Bronchus fibroblast of lung (primary cell): ENCODE measurements around the genes MMP21, C10orf90 and DOCK1.

GRCh38 chr10:124864302-124865208 is 62.9 kb downstream of the ABRAXAS2 start:
- RAMPAGE, long total RNA: no peak

DNA sequence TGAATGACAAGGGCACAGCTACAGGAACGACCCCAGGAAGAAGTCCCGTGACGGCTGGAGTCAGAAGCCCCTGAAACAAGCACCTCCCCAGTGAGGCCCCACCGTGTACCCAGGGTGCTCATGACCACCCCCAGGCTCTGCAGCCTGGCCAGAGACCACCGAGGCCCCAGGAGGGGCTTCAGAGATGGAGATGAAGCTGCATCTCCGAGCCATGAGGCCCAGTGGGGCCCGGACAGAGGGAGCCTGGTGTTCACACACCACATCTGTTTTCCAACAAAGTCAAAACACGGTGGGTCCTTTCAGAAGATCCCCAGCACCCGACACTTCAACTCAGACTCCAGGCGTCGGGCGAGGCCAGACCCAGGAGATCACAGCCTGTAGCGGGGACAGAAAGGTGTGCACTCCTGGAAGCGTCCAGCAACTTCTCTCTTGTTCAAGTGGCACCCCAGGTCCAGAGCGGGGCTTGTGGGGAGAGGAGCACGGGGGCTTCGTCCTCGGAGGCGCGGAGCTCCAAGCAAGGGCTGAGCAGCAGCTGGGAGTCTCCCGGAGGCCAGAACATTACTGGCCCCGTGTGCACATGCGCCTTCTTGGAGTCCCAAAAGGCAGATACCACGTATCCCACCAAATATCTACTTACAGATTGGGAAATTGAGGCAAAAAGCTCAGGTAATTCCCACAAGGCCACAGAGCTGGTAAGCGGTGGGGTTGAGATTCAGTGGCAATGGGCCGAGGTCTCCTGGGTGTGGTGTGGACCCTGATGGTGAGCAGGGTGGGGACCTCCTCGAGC is 31.1 kb downstream of the CTBP2 start:
- RAMPAGE, long total RNA: no peak

- RAMPAGE, long total RNA: no peak
Observed at GRCh38 chr10:125011629-125012704, 15.9 kb downstream of the CTBP2 start.

- RAMPAGE, long total RNA: no peak
Observed at GRCh38 chr10:125092976-125094216, 65.5 kb upstream of the CTBP2 start.

DNA sequence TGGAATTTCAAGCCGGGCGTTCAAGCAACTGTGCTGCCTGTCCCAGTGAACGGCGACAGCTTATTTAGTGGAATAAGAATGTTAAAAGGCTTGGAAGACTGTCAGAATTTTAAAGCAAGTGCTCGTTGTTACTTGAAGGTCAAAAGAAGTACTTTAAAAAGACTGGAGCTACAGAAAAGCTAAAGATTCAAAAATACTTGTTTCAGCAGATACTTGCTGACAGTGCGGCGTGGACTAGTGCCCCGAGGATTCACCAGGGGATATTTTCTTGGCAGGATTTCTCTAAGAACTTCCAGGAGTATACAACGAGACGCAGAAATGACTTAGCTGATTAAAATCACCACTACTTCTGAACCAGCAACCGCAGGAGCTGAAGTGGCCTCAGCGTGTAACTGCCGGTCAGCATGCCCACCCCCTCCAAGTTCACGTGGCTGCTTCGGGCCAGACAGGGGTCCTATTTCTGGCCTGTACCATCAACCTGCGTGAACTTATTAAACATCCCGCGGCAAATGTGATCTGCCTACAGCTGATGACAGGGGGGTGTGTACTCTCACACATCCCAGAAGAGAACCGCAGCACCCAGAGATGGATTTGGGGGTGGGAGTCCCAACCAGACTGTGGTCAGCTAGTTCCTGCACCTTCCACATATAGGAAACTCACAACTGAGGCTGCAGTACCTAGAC is 86.1 kb upstream of the CTBP2 start:
- RAMPAGE, long total RNA: no peak

- RAMPAGE, long total RNA: no peak
Observed at GRCh38 chr10:125135523-125136140, 107.8 kb upstream of the CTBP2 start.

DNA sequence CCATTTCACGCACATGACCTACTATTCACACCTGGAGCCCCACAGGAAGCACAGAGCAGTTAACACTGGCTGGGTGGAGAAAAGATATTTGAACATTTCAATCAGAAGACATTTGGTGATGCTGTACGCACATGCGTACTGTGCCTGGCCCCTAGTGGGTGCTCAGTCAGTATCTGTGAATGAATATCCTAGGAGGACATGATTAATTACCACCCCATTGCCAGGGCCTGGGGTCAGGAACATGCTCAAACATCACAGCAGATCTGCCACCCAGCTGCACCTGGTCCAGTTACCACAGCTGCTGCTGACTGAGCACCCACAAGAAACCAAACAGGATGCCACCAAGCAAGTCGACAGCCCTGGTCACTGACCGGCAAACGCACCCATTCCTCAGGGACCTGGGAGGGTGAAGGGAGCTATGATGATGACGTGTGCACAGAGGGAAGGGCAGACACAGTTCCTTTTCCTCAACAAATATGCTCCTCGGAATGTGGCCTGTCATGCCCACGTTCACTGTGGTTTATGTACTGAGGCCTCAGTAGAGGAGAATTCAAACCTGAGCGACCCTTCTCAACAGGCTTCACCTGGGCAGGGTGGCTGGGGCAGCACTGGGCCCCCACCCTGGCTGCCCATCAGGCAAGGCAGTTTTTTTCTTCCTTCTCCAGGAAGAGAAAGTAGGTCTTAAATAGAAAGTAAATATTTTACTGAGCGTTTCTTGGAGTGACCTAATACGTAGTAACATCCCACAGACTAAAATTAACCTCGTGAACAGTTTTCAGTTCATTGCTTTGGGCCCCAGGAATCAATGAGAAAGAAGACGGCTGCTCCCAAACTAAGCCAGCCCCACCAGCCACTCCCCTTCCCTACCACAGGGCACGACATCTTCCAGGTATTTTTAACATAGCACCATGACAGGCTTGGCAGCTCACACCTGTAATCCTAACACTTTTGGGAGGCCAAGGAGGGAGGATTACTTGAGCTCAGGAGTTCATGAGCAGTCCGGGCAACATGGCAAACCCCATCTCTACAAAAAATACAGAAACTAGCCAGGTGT is 119.2 kb upstream of the CTBP2 start:
- RAMPAGE, long total RNA: no peak

DNA sequence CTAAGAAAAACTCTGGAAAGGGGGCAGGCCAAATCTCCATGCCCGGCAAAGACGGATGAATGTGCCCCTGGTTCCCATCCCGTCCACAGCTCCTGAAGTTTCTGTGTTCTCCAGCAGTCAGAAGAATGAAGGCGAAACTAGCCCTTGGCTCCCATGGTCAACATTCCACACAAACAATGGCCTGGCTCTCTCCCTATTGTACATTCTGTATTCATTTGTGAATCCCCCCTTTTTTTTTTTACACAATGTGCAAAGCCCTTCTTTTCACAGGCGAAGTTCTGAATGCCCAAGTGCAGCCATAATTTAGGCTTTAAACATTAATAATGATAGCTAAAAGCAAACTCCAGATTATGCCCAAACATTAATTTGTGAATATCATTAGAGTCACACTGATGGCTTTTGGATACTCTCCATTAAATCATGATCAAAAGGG is 127.3 kb upstream of the CTBP2 start:
- RAMPAGE, long total RNA: no peak

GRCh38 chr10:125719798-125720436 is 408 bp downstream of the EDRF1 start:
- RAMPAGE, long total RNA: no peak

DNA sequence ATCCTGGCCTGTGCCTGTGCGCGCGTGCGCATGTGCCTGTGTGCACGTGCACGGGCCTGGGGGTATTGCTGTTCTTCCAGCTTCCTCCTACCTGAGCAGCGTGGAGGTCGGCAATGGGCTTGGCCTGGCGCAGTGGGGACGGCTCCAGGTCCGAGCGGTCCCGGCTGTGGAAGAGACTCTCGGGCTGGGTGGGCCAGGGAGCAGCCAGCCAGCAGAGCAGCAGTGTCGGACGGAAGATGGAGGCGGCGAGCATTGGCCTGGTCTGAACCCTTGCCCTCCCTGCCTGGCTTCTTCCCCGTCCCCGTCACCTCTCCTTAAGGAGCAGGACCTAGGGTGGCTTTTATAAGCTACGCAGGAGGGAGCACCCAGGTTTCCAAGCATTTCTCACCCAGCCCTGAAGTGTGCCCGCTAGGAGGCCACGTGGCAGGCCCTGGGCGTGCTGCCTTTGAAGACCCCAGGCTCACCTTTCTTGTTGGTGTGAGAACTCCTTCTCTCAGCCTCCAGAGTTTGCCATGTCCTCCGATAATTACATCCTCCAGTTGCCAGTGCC is at the start of gene MMP21:
MMP21 (minus strand) TSS at position 253 of the 550 bp plus-strand sequence.
- RAMPAGE, long total RNA: no peak

DNA sequence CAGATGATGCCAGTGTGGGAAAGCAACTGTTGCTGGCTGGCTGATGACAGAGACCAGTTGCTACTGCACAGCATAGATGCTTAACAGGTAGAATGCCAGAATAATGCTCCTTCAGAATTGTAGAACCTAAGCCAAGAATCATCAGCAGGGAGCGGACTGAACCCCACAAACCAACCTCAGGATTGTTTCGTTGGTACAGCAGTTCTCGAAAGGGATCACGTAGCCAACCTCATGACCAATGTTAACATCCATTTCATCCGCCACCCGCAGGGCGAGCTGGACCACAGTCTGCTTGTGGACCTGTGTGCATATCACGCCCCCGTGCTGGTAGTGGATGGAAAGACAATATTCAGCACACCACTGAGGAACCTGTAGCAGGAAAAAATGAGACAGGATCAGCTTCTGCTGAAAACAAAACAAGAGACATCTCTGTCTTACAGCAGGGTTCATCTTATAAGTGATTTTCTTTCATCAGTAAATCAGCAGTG is 14.2 kb downstream of the DHX32 start:
- RAMPAGE, long total RNA: no peak

GRCh38 chr10:125940417-125940825 is 44.1 kb downstream of the FANK1 start:
- RAMPAGE, long total RNA: no peak

GRCh38 chr10:126104736-126105193 is 208.4 kb downstream of the FANK1 start:
- RAMPAGE, long total RNA: no peak

DNA sequence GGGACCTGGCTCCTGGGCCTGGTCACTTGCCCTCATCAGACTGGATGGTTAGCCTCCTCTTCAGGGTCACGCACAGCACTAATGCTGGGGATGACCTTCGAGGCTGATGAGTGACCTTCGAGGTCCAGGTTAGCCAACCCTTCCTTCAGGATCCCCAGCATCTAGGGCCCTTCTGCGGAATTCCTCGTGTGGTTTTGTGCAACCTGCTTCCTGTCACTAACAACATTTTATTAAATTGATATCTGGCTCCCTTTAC is 229.7 kb downstream of the FANK1 start:
- RAMPAGE, long total RNA: no peak

GRCh38 chr10:126421744-126422374 is 33.6 kb upstream of the ADAM12 start:
- RAMPAGE, long total RNA: no peak

- RAMPAGE, long total RNA: no peak
Observed at GRCh38 chr10:126523214-126523438, 134.8 kb upstream of the ADAM12 start.

- RAMPAGE, long total RNA: no peak
Observed at GRCh38 chr10:126670086-126670758, at the start of gene C10orf90. TSS of gene C10orf90 (minus strand) at chr10:126670693.

DNA sequence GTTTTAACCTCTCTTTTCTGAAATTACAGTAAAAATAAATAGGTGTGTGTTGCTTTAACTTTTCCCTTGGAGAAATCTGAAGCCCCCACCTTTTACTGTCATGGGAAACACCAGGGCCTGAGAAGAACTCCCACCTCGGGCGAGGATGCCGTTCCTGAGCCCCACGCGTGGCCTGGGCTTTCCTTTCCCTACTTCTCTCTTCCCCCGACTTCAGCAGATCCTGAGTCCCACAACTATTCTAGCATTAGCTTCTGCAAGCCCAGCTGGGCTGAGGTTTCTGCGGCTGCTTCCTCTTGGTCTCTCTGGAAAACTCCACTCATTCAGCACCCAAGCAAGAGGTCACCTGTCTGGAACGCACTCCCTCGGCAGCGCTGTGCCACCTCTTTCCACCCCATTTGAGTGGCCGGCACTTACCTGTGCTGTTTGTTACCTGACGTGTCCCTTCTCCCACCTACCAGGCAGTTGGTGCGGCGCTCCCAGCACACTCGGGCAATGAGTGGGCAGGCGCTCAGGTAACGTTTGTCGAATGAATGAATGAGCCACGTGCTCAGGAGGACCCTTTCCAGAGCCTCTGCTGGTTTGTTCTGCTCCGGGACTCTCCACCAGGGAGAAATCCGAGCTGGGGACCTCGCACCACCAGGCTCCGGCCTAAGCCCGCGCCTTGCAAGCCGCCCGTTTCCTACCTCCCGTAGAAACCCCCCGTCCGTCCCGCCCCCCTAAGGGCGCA is 639 bp upstream of the DOCK1 start:
- RAMPAGE, long total RNA: no peak

GRCh38 chr10:126905153-126905751 is at the start of gene DOCK1:
TSS of gene DOCK1 (plus strand) at chr10:126905428.
- RAMPAGE, long total RNA: start-site peak on the plus strand at chr10:126905425-126905453, 284 and 166 reads in 2 replicates

DNA sequence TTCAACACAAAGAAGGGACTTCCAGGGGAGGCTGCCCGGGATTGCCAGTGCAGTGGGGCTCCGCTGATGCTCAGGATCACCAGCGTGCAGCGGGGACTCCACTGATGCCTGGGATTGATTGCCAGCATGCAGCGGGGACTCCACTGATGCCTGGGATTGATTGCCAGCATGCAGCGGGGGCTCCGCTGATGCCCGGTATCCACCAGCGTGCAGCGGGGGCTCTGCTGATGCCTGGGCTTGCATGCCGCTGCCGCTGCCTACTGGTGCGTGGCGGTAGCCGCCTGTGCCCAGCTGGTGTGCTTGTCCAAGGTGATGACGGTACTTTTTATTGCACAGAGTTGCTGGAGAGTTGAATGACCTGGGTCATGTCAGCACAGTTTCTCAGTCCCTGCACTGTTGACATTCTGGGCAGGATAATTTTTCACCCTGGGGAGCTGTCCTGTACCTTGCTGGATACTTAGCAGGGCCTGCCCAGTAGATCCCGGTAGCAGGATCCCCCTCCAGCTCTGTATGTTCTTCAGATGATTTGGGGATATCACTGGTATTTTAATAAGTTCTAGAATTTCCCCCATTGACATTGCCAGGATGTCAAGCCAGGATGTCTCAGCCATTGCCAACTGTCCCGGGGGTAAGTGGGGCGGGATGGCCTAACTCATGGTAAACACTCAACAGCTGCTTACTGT is 13.0 kb downstream of the DOCK1 start:
- RAMPAGE, long total RNA: no peak